ENCODE measurements around the genes HTR3E and FAM131A.

- PRO-cap: no peak
Observed at GRCh38 chr3:183427761-183428448, 514 bp downstream of the MCF2L2 start.

- PRO-cap: no peak
Observed at GRCh38 chr3:183541639-183542153, 13.8 kb downstream of the KLHL6 start.

GRCh38 chr3:183627105-183627582 is 8.3 kb upstream of the KLHL24 start:
- PRO-cap: no peak

- PRO-cap: bidirectional peak, plus-strand start at chr3:183697806, minus-strand start at chr3:183697678
Observed at GRCh38 chr3:183697559-183697747, 144 bp upstream of the YEATS2 start.

DNA sequence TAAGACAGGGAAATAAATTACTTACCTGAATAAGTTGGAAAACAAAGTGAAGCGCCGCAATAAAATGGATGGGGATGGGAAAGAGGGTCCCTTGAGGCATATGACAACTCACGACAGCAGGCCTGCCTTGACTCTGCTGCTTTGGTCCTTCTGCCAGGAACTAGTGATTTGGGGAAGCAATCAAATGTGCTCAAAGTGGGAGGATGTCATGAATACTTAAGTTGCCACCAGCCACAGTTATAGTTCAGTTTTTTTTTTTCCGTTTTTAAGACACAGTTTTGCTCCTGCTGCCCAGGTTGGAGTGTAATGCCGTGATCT is 4.6 kb downstream of the PARL start:
- PRO-cap: no peak

GRCh38 chr3:183892769-183893169 is 8.1 kb upstream of the PARL start:
- PRO-cap: no peak

- PRO-cap: no peak
Observed at GRCh38 chr3:183967470-183968217, 50.0 kb downstream of the ABCC5 start.

DNA sequence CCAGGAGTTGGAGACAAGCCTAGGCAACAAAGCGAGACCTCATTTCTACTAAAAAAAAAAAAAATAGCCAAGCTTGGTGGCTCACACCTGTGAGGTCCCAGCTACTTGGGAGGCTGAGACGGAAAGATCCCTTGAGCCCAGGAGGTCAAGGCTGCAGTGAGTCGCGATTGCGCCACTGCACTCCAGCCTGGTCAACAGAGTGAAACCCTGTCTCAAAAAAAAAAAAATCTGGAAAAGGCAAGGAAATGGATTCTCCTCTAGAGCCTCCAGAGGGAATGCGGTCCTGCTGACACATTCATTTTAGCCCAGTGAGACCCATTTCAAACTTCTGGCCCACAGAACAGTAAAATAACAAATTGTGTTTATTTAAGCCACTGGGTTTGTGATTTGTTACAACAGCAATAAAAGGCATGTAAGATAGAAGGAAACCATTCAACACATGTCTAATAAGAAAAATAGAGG is at the start of gene HTR3E:
TSS of gene HTR3E (plus strand) at position 344 of the 462 bp plus-strand sequence.
- PRO-cap: no peak

GRCh38 chr3:184234531-184235293 is 5.3 kb downstream of the VWA5B2 start:
- PRO-cap: unidirectional peak, minus-strand start at chr3:184235087

GRCh38 chr3:184259576-184260565 is 1.5 kb downstream of the CAMK2N2 start:
- PRO-cap: no peak

DNA sequence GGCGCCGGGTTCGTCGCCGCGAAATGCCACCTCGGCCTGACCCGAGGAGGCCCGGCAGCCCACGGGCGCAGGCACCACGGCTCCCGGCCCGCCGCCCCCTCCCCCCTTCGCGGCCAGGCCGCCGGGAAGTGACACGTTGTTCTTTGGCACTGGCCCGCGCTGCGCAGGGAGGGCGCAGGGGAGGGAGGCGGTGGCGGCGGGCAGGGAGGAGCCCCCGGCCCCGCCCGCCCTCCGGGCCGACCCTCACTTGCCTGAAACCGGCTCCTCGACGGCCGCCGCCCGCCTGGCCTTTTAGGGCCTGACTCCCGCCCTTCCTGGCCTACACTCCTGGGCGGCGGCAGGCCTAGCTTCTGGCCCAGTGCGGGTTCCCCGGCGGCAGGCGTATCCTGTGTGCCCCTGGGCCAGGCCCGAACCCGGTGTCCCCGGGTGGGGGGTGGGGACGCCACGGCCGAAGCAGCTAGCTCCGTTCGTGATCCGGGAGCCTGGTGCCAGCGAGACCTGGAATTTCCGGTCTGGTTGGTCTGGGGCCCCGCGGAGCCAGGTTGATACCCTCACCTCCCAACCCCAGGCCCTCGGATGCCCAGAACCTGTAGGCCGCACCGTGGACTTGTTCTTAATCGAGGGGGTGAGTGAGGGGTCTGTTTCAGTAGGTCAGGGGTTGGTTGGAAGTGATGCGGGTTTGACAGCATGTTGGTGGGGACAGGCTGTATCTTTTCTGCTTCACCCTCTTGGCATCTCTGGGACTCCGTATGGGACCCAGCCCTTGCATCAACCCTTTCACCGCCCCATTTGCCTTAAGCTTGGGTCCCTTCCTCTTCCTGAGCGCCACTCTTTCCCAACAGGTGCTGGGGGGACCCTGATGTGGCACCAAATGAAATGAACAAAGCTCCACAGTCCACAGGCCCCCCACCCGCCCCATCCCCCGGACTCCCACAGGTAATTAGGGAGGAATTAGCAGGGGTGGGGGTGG is 800 bp downstream of the EIF4G1 start:
- PRO-cap: bidirectional peak, plus-strand start at position 236 of the sequence, minus-strand start at position 130 of the sequence

- PRO-cap: no peak
Observed at GRCh38 chr3:184317165-184317571, 2.8 kb downstream of the EIF4G1 start.

GRCh38 chr3:184334198-184335392 is 2.8 kb upstream of the FAM131A start:
- PRO-cap: no peak

DNA sequence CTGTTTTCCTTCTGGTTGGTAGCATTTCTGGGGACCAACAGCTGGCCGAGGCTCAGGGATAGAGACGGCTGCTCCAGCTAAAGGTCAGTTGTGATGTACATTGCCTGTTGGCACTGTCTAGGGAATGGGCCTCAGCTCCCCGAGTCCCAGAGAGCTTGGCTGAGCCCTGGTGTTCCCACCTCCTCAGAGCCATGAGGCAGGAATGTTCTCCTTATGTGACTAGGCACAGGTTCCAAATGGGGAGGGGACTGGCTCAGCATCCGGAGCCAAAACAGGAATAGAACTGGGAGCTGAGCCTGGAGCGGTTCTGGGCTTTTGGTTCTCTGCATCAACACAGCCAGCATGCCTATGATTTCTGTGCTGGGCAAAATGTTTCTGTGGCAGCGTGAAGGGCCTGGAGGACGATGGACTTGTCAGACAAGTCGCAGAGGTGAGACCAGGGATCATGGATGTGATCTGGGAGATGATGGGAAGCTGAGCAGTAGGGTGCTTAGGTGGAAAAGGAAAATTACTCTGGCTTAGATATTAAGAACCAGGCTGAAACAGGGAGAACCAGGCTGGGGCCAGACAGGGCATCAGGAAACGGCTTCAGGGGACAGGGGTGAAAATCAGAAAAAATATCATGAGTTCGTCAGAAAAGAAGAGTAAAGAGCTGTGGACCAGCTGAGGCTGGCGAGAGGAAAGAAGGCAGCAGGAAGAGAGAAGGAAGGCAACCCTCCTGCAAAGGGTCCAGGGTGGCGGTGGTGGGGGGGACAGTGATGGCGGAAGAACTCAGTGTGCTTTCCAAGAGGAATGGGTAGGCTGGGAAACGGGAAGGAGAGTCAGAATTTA is at the start of gene FAM131A:
TSS of gene FAM131A (plus strand) at position 312 of the 831 bp plus-strand sequence.
- PRO-cap: bidirectional peak, plus-strand start at position 318 of the sequence, minus-strand start at position 193 of the sequence

DNA sequence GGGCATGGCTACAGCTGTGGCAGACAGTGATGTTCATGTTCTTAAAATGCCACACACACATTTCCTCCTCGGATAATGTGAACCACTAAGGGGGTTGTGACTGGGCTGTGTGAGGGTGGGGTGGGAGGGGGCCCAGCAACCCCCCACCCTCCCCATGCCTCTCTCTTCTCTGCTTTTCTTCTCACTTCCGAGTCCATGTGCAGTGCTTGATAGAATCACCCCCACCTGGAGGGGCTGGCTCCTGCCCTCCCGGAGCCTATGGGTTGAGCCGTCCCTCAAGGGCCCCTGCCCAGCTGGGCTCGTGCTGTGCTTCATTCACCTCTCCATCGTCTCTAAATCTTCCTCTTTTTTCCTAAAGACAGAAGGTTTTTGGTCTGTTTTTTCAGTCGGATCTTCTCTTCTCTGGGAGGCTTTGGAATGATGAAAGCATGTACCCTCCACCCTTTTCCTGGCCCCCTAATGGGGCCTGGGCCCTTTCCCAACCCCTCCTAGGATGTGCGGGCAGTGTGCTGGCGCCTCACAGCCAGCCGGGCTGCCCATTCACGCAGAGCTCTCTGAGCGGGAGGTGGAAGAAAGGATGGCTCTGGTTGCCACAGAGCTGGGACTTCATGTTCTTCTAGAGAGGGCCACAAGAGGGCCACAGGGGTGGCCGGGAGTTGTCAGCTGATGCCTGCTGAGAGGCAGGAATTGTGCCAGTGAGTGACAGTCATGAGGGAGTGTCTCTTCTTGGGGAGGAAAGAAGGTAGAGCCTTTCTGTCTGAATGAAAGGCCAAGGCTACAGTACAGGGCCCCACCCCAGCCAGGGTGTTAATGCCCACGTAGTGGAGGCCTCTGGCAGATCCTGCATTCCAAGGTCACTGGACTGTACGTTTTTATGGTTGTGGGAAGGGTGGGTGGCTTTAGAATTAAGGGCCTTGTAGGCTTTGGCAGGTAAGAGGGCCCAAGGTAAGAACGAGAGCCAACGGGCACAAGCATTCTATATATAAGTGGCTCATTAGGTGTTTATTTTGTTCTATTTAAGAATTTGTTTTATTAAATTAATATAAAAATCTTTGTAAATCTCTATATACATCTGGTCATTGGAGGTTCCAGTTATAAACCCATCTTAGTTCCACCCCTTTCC is 8.2 kb downstream of the FAM131A start:
- PRO-cap: no peak

DNA sequence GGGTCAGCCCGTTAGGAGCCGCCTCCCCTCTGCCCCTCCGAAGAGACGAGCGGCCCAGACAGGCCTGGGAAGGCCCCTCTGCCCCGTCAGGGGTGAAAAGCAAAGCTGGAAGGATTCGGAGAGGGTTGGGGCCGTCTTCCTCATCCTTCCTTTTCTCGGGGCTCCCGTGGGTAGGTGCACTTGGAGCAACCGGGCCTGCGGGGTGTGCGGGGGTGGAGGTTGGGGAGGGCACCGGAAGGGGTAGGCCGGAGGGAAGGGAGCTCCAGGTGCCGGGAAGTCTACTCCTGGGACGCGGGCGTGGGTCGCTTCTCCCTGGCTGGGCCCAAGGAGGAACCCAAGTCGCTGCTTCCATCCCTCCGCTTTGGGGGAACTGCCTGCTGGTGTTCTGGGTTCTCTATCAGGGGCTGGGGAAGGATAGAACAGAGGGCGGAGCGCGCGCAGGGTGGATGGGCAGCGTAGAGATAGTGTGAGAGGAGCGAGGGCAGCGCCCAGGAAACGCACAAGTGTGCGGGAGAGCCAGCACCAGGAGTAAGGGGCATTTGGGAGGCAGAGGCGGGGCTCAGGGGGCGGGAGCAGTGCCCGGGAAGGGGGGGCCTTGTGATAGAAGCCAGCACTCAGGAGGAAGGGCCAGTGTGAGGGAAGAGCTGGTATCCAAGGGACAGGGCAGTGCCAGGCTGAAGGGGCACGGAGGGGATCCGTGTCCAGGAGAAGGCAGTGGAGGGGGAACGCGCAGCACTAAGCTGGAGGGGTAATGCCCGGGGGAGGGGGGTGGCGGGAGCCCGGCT is 659 bp downstream of the POLR2H start:
- PRO-cap: bidirectional peak, plus-strand start at position 265 of the sequence, minus-strand start at position 154 of the sequence; bidirectional peak, plus-strand start at position 630 of the sequence, minus-strand start at position 505 of the sequence

DNA sequence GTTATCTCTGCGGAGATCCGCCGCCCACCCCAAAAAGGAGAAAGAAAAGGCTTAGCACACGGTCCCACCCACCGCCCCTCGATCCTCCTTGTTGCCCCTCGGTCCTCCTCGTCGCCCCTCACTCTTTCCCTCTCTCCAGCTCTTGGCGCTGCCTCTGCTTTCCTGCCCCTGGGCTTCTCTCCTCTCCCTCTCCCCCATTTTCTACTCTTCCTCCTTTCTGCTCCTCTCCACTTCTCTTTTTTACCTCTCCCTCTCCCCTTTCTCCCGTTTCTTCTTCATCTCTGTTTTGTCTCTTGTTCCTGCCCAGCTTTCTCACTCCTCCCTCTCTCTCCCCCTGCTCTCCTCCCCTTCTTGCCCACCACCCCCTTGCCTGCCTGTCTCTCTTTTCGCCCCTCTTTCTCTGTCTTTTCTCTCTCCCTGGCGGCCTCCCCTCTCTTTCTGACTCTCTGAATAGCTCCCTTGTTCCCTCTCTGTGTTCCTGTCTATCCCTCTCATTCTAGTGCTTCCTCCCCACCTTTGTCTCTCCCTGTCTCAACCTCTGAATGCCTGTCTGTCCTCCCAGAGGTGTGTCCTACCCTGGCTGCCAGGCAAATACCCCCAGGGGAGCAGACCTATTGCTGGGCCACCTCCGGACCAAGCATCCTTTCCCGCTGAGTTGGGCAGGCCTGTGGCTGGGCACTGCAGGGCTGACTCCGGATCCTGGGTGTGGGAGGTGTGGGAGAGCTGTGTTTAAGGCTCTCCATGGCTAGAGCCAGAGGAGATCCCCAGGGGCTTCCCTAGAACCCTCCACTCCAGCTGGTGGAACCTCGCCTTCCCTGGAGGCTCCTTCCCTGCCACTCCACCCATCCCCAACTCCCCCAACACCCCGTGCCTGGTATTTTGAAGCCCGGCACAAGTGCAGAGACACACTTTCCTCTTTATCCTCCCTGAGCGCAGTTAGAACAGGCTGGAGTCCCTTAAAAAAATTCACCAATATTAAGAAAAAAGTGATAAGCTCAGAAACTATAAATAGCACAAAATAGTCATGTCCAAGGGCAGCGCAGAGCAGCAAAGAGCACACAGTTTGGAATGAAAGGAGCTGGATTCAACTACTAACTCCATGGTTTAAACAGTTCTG is 41.1 kb downstream of the EPHB3 start:
- PRO-cap: no peak

GRCh38 chr3:184620342-184620976 is 58.9 kb downstream of the EPHB3 start:
- PRO-cap: no peak

- PRO-cap: no peak
Observed at GRCh38 chr3:184645167-184645716, 66.6 kb downstream of the MAGEF1 start.

- PRO-cap: no peak
Observed at GRCh38 chr3:184786683-184786970, 25.3 kb upstream of the VPS8 start.

Measured in left lobe of liver (tissue), 1 donor.